Left ventricle myocardium (tissue), 1 donor: ENCODE results near the genes FURIN, MAN2A2 and RCCD1.

DNA sequence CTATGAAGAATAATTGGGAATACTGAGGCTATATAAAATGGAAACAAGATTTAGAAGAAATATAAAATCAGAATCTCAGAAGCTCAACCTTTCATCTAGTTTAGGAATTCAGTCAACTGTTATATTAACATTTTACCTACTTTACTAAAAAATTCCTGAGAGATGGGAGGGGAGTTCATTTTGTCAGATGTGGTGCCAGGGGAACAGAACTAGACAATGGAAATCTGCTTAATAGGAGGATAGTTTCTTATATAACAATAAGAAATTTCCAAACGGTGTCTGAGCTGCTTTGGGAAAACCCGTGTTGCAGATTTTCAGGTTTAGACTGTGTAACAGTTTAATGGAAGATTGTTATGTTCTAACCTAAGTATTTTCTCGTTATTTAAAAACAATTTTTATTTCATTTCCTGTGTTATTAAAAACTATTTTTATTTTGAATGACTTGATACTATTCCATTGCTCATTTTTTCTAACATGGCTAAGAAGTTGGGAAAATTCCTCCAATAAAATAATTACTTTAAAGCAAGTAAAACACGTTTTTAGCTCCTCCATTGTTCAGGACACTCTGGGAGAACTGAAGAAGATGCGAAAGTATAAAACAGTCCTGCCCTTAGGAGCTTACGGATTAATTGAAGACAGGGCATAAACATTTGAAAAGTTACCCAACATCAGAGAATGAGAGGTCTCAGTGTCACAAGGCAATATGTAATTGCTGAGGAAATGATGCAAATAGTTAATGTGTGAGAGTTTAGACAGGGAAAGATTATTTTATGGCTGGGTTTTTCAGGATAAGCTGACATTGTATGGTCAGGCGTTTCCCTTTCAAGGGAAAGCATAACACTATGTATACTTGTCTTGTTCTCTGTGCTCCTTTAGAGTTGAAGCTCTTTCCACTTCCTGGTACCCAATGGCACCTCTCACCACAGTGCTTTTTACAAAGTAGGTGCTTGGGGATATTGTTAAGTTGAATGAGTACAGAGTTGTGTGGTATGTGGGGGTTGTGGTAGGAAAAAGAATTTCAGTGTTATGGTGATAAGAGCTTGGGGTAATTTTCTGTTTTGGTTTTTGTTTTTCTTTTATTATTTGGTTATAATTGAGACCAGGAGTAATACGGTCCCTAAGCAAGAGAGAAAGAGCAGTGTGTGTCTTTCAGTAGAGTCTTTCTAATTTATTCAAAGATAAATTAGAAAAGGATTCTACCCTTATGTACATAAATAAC lies 19.6 kb downstream of the IQGAP1 start:
- PRO-cap = no peak

DNA sequence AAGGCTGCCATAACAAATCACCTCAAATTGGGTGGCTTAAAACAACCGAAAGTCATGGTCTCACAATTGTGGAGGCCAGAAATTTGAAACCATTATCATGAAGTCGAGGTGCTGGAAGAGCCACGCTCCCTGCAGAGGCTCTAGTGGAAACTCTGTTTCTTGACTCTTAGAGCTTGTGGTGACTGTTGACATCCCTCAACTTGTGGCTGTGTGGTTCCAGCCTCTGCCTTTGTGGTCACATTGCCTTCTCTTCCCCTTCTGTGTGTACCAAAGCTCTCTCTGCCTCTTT lies 48.8 kb upstream of the CRTC3 start:
- PRO-cap = no peak

- PRO-cap = no peak
Measured at GRCh38 chr15:90511013-90511634, 18.6 kb upstream of the CRTC3 start.

GRCh38 chr15:90550906-90551482 lies 21.3 kb downstream of the CRTC3 start:
- PRO-cap = no peak

DNA sequence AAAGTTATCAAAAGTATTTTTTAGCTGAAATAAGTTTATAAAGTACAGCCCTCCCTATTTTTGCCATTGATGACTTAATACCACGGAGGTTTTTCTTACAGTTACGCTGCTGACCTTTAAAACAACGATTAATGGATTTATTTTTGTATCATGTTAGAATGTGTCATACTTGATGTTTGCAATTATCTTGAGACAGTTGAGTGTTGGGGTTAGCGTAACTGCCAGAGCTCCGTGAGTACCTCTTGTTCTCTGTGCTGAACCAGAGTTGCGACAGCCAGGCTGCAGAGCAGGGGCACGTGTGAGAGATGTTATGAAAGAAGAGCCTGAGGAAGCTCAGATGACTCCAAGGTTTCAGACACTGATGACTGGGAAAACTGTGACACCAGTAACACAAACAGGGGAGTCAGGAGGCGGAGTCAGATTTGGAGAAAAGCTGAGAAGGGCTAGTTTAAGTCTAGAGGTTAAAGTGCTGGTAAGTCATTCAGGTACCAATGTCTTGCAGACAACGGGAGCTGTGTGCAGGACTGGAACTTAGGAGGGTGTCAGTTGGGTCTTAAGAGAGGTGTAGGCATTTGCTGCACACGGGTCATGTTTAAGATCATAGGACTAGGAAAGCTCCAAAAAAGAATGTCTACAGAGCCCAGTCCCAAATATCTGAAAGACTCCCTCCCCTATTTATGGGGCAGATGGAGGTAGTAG lies 45.0 kb downstream of the BLM start:
- PRO-cap = bidirectional peak, plus-strand start at position 336 of the sequence, minus-strand start at position 253 of the sequence

DNA sequence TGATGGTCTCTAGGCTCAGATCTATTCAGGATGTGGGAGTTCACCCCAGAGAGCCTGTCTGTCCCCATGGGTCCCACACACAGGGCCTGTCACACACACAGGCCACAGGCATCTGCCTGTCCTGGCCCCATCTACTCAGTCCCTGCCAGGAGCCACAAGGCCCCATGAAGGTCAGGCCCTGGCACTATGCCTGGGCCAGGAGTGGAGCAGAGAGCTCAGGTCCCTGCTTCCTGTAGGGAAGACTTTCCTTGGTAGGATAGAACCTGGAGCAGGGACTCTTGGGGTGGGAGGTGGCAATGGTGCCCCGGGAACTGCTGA lies 49.0 kb upstream of the FURIN start:
- PRO-cap = no peak

GRCh38 chr15:90852659-90853033 lies 15.7 kb upstream of the FURIN start:
- PRO-cap = no peak

- PRO-cap = no peak
Measured at GRCh38 chr15:90866136-90866753, 2.1 kb upstream of the FURIN start.

DNA sequence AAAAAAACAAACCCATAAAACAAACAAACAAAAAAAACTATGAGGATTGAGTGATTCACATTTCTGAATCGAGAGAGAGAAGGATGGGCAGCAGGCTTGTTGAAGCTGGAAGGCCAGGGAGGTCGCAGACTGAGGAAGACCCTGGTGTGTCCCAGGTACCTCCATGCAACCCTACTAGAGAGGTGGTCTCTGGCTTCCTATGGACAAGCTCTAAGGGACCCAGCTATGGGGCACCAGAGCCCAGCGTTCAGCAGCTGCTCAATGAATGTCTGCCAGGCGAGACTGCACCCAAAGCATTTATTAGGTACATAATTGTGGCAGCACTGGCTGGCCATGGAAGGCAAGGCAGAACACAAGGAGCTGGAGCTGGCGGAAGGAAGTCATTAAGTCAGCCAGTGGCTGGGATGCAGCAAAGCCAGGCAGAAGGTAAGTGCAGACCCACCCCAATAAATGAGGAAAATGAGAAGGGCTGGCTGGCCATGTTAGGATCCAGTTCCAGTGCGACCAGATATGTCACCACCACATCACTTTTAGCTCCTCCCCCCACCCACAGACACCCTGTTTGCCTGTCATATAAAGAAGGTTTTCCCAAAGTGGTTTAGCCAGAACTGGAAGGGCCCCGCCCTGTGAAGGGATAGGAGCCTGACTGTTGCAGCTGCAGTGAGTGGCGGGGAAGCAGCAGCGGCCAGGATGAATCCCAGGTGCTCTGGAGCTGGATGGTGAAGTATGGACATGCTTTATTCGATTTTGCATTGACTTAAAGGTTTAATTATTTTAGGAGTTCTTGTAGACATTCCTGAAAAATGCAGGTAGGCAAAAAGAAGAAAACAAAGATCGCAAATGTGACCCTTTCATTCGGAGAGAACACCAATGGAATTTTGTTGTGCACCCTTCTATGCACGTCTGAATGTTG lies at the start of gene FURIN:
Gene FURIN (plus strand): TSS at position 601 of the 913 bp plus-strand sequence.
- PRO-cap = unidirectional peak, plus-strand start at position 663 of the sequence

GRCh38 chr15:90868901-90869494 lies 610 bp downstream of the FURIN start:
- PRO-cap = no peak

GRCh38 chr15:90872606-90873301 lies 4.4 kb downstream of the FURIN start:
- PRO-cap = no peak

- PRO-cap = bidirectional peak, plus-strand start at chr15:90903337, minus-strand start at chr15:90903241
Measured at GRCh38 chr15:90902822-90903672, at the start of gene MAN2A2. Gene MAN2A2, plus strand, starts transcription at chr15:90903302.

GRCh38 chr15:90916407-90917010 lies 13.4 kb downstream of the MAN2A2 start:
- PRO-cap = no peak

DNA sequence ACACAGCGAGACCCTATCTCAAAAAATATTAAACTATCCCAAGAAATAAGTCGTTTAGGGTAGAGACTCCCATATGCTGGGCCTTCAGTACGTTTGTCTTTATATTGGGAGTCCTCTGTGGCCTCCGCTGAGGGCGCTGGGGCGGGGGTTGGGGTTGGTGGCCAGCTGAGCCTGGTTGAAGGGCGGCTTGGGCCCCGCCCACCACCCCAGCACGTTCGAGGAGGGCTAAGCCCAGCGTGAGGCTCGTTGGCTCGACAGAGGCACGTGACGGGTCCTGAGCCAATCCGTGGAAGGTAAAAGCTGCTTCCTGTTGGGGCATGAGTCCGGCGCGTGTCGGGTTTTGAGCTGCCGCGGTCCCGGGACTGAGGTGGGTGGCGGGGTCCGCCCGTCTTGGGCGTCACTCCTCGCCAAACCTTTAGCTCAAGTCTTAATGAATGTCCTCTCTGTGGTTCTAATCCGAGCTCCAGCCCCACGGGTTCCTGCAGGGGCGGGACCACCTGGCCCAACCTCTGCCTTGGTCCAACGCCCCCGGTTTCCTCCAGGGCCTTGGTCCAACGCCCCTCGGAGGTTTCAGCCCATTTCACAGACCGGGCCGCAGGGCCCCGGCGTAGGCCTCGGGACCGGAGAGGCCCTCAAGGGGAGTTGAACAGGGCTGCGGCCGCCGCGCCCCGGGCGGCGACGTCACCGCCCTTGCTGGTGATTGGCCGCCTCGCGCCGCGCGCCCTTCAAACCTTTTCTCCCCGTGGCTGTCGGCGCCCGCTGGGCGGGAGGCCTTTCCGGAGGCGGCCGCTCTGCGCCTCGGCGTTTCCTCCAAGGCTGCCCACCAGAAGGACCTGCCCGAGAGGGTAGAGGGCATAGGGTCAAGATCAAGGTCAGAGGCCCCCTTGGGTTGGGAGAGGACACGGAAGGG lies at the start of gene RCCD1:
Gene RCCD1 (plus strand): TSS at position 303 of the 910 bp plus-strand sequence.
- PRO-cap = unidirectional peak, plus-strand start at position 320 of the sequence

DNA sequence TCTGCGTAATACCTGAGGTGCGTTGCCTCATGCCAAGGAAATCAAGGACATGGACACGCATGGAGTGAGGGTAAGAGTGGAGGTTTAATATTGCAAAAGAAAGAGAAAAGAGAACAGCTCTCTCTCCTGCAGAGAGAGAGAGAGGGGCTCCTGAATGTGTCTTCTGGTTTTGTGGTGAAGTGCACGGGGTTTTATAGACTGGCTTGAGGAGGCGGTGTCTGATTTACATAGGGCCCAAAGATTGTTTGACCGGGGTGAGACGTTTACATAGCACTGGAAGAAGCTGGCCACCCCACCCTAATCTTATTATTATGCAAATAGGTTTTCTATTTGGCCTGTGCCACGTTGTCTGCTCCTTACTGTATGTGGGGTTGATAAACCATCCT lies 268.5 kb downstream of the SV2B start:
- PRO-cap = no peak

GRCh38 chr15:91801974-91802743 lies 51.3 kb upstream of the SLCO3A1 start:
- PRO-cap = unidirectional peak, plus-strand start at chr15:91802479

GRCh38 chr15:91897540-91897974 lies 44.0 kb downstream of the SLCO3A1 start:
- PRO-cap = bidirectional peak, plus-strand start at chr15:91897844, minus-strand start at chr15:91897764

GRCh38 chr15:91946503-91947234 lies 93.2 kb downstream of the SLCO3A1 start:
- PRO-cap = no peak

GRCh38 chr15:92016210-92017117 lies 163.0 kb downstream of the SLCO3A1 start:
- PRO-cap = no peak

GRCh38 chr15:92029880-92030222 lies 176.3 kb downstream of the SLCO3A1 start:
- PRO-cap = no peak